HL-60 (cell line): ENCODE measurements around a stretch of chr18.

DNA sequence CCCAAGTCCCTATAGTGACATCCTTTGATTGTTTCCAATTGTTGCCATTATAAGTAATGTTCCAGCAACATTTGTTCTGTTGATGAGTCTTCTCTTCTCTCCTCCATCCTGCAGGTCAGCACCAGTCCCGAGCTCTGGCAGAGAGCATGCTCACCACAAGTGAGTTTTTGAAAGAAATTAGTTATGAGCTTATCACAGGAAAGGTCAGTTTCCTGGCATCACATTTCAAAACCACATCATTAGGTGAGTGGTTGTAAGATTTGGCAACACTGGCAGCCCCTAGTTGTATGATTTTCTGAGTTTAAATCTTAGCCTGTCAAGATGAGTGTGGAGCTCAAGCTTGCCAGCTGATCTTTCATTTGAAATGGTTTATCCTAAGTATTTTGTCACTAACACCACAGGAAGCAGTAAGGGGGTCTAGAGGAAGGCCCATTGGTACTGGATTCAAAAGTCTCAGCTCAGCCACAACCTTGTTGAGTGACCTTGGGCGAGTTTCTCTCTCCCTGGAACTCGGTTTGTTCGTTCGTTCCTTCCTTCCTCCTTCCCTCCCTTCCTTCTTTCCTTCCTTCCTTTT is 149.5 kb downstream of the ESCO1 start:
- RRBS: no CpG with 5 or more reads among the region's 5 CpGs

DNA sequence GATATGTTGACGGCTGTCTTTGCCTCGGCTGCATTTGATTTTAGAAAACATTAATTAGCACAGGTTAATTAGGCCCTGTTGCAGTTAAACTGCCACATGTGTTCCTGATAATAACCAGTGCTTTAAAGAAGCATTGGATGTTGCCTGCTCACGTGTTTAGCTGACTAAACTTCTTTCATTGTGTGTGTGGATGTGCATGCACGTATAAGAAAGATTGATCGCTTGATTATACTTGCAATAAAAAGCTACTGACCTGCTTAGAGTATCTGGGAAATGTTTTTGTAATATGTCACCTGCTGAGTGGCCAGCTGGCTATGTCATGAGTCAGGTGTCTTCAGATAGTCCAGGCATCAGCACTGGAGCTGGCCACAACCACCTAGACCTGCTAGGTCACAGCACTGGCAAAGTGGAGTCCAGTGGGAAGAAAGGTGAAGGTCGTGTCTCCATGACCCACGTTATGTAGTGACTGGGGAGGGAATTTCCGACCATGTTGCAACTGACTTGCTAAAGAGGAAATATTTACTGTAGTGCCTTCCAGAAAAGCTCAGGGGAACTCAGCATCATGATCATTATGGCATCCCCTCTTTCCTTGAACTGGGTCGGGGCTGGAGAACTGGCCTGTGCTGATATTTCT is 147.0 kb downstream of the ESCO1 start:
- RRBS: no CpG with 5 or more reads among the region's 9 CpGs

- RRBS: no CpG with 5 or more reads among the region's 6 CpGs
Measured at GRCh38 chr18:21458303-21458875, 142.1 kb downstream of the ESCO1 start.

GRCh38 chr18:21669564-21670307 is 34.8 kb downstream of the ABHD3 start:
- RRBS: no CpG with 5 or more reads among the region's 11 CpGs

GRCh38 chr18:21779327-21779898 is 38.8 kb downstream of the MIB1 start:
- RRBS: no CpG with 5 or more reads among the region's 3 CpGs

- RRBS: no CpG with 5 or more reads among the region's 7 CpGs
Measured at GRCh38 chr18:21852405-21853609, 112.2 kb downstream of the MIB1 start.

DNA sequence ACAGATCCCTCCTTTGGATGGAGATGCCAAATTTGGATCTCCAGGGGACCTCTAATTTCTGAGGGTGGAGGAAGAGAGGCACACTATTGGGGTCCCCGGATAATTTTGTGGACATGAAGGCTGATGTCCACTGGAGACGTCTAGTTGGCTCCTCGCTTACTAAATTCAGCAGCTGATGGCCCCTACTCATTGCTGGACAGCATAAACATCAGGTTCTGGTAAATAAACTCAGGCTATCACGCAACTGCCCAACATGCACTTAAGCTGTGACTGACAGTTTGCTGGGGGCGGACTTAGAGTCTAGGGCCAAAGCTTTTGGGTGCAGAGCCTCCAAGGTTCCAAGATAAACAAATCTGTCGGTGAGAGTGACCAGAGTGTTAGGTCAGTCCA is 188.8 kb upstream of the GATA6 start:
- RRBS: no CpG with 5 or more reads among the region's 6 CpGs

GRCh38 chr18:22110415-22110930 is 58.9 kb upstream of the GATA6 start:
- RRBS: no CpG with 5 or more reads among the region's 9 CpGs

DNA sequence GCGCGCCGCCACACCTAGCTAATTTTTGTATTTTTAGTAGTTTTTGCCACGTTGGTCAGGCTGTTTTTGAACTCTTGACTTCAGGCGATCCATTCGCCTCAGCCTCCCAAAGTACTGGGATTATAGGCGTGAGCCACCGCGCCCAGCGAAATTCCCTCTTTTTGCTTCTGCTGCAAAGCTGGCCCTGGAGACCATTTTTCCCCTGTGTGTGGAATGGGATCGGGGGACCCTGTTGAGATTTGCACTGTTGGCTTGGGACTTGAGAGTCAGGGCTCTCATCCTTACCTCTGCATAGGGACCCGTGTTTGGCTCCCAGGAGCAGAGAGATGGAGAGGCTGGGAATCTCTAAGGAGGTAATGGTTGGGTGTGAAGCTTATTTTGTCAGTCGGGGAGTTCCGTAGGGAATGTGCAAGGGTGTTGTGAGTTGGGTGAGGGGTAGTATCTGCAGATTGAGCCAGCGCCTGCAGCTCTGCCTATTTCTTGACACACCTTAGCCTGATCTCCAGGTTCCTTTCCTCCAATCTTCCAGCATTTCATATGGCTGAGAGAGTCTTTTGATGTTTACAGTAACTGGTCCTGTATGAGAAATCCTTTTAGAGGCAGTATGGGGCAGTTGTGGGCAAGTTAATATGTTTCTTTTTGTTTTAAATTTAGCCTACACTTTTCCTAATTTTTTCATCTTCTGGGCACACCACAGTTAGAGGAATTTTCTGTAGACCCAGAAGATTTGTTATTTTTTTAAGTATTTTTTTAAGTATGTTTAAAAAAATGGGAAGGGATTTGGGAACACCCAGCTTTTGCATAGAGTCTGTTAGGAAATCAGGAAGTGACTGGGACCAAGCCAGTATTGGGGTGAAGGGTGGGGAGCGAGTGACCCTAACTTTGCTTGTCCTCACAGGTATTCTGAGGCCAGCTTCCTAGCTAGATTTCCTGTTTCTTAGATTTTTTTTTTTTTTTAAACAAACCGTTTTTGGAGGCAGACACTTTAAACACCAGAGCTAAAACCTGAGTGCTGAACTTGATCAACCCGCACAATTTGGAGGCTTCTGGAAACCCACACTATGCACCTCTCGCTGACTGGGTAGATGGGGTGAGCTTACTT is 4.7 kb downstream of the GATA6 start:
- RRBS: no CpG with 5 or more reads among the region's 19 CpGs

DNA sequence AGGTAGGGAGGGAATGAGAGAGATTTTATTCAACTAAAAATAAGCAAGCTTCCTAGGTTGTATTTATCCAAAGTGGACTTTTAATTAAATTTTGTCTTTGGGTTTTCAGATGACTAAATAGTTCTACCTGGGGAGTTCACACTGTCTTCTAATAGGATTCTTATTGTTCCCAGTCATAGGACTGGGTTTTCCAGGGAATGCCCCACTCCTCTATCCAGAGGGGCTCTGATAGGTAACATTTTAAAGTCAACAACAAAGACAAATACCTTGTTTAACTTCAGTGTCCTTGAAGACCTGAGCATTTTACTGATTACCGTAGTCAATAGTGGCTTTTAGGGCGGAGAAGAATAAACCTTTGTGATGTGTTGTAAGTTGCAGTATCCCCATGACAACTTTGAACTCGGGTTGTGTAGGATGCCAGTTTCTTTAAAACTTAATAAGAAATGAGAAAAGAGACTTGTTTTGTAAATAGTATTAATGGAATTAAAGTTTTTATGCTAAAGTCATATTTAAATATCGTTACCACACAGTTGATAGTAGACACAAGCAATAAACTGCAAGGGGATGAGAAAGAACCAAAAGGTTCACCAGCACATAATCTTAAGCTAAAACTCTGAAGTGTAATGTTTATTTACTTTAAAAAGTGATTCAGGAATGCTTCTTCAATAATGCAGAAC is 6.0 kb downstream of the GATA6 start:
- RRBS: no CpG with 5 or more reads among the region's 4 CpGs

DNA sequence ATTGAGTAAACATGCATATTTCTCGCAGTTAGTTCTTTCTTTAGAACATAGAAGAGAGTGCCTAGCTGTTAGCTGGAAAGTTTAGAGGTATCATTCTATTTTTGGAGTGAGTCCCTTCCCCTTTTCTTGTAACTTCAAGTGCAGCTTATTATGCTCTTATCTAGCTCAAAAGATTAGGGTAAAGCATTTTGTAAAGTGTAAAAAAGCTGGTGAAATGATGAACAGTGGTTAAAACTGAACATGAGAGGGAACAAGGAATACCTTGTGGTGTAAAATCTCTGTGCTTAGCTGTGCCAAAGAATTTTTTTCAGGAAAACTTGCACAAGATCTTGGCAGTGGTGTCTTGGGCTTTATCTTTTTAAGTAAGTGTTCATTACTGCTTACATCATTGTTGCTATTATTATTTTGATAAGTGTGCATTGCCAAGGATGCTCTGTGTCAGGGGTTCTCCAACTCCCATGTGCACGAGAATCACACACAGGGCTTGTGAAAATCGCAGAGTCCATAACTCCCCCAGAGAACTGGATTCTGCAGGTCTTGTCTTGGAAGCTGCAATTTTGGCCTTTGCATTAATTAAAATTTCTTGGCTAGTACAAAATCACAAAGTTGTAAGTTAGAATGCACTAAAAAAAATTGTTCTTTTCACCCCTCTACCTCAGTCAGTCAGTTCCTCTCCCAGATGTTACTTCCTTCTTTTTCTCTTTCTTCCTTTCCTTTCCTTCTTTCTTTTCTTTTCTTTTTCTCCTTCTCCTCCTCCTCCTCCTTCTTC is 37.6 kb downstream of the GATA6 start:
- RRBS: no CpG with 5 or more reads among the region's 3 CpGs

DNA sequence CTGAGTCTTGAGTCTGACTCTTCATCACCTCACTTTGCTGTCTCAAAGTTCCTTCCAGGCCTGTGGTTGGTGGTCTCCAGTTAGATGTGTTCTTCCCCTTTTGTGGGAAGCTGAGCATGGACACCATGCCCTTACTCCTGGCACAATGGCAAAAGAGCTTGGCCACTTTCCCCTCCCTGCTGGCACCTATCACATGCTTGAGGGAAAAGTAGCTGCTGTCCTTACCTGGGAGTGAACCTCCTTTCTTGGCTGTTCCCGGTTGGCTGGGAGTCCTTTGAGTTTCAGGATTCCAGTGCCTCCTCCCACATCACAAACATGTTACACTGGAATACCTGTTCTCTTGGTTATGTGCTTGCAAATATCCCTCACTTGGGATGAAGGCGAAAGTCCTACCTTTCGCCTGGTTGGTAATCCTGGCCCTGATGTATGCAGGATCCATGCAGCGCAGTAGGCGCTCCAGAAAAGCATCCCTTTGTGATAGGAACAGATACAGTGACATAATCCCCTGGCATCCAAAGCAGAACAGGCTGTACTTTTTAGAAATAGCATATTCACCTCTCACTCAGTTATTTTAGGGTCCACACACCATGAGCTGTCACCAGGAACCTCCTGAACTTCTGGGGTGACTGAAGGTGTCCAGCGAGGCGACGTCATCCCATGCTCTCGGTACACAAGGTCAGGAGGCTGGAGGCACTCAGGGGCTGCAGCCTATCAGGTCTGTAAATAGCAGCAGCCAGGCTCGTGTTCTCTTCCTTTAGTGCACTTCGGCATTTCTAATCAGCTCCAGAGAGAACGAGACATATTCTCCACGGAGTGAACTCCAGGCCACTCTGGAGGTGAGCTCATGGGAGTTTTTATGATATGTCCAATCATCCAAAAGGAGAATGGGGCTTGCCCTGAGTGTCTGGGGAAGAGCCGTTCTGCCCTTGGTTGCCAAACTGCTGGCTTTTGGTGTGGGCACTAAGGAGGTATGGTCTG is 98.1 kb downstream of the GATA6 start:
- RRBS: no CpG with 5 or more reads among the region's 14 CpGs

DNA sequence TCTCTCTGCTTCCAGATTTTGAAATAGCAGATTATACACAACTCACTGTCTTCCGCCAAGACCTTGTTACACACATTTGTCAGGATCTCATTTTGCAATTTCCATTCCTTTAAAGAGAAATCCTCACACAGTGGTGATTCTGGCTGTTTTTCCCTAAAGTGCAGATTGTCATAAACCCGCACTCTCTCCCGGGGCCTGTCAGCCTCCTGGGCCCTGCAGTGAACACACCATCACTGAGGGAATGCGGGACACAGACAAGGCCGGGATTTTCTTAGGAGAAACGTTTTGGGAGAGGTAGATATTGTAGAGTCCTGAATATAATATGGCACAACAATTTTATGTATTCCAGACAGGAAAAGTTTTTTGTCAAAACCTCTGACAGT is 95.1 kb downstream of the CTAGE1 start:
- RRBS: 92% methylated on average over 3 of the region's 6 CpGs

DNA sequence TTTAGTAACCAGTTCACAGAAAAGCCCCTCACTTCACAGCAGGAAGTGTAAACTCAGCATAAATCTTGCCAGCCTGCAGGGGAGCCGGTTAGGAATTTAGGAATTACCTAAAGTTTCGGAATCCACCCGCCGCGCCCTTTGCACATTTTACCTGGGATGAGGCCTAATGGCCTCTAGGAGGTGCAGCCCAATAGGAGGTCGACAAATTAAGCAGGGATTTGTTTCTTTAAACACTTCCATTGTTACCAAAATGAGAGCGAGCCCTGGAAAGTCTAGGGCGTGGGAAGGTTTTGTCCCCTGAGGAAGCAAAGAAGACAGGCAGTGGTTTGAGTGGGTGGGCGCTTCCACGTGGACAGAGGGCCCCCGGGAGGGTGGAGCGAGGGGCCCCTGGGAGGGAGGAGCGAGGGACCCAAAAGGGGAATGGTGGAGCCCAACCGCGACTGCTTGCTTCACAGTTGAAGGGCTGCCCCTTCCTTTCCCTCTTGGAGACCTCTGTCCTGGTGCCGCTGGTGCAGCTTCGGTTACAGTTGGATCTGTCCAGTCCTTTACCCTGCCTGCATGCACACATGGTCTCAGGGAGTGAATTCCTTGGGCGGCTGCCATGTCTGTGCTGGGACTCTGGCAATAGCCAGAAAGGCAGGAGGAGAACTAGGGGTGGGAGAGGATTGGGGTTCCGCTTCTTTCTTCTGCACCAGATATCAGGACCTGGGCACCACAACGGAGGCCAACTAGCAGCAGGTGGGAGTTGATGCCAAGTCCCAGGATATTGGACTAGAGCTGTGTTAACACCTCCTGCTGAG is 93.1 kb downstream of the CTAGE1 start:
- RRBS: no CpG with 5 or more reads among the region's 20 CpGs

DNA sequence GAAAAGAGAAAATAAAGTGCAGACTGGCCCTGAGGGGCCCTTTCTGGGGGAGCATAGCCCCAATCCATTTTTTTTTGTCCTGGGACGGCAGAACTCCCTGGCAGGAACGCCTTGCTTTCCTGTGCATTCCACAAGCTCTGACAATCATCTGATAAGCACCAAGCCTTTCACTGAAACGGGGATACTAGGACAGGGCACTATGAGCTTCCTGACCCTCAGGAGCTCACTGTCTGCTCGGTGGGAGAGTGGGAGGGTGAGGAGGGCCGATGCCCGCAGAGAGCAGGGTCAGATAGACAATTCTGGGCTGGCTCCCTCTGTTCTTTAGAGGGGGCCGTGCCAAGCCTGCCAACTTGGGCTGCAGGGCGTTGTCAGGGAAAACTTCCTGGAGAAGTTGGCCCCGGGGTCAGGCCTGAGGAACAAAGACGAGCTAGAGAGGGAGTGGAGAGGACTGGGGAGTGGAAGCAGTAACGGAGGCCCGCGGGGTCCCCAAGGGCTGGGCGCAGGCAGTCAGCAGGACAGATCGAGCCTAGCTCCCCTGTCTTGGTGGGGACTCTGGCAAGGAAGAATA is 82.0 kb downstream of the CTAGE1 start:
- RRBS: no CpG with 5 or more reads among the region's 15 CpGs

GRCh38 chr18:22424499-22425024 is 6.8 kb upstream of the CTAGE1 start:
- RRBS: no CpG with 5 or more reads among the region's 7 CpGs

- RRBS: no CpG with 5 or more reads among the region's 7 CpGs
Measured at GRCh38 chr18:22536437-22536952, 118.8 kb upstream of the CTAGE1 start.

GRCh38 chr18:22542159-22542680 is 124.5 kb upstream of the CTAGE1 start:
- RRBS: no CpG with 5 or more reads among the region's 6 CpGs

- RRBS: 5% methylated on average over 14 of the region's 44 CpGs
Measured at GRCh38 chr18:22559779-22560462, 142.2 kb upstream of the CTAGE1 start.

DNA sequence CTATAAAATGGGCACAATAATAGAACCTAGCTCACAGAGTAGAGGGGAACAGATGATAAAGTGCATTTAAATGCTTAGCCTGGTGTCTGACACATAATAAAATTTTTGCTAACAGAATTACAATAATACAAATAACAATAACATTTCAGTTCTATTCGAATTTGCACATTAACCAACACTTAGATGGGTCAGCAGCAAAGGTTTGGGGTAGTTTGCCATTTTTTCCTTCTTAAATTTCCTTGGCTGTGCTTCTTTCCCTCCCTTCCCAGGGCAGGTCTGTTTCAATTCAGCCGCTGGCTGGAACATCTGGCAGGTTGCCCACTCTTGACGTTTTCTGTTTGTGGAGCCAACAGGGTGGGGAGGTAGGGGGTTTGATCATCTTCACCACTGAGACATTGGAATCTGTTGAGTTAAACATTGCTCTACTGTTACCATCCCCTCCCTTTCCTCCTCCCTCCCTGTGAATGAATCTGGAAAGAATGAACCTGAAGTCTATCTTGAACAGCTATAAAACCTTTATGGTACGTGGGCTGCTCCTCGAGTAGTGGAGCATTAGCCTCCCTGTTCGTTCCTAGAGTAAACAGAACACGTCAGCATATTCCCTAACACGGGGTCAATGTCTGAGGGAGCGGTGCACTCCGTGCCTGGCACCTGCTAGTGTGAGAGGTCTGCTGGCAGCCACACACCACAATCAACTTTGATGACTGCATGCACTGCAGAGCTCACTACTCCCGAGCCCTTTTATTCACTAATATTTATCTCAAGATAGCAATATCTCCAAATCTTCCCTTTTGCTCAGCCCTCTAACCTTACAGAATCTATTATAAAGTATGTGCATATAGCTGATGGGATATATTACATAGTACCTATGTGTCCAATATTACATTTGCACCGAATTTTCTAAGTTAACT is 249.9 kb upstream of the RBBP8 start:
- RRBS: no CpG with 5 or more reads among the region's 12 CpGs